ENCODE measurements around the gene PITX2.

- RRBS, result no CpG with 5 or more reads among the region's 4 CpGs
These were observed 1.9 kb downstream of the EGF start for GRCh38 chr4:109914370-109915103.

DNA sequence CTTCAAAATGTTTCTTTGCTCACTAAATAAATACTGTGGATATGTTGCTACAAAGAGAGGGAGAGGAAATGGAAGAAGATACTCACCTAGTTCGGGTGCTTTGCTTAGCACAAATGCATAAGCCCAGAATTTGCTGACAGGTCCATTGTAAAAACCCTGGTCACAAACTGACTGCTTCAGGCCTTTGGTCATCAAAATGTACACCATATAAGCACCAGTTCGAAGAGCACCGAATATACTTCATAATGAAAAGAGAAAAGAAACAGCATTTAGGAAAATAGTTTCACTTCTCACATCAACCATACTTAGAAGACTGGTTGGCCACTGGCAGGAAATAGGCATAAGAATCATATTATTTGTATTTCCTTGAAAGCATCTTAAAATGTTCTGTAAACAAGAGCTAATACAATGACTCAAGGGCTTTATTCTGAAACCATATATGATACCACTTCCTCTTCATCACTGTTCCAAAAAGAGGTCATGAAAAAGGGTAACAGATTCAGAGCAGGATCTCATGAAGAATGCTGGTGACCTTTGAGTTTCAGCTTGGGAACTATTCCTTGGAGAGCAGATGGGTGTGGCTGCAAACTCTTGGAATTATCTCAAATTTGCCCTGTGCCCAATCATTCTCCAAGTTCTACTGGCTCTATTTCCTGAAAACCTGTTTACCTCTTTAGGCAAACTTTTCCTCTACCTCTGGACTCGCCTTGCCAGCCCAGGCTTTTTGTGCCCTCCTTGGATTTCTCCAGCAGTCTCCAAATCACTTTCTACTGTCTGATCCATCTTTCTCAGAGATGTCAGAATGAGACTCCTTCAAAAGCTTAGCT, 138.7 kb downstream of the ELOVL6 start:
- RRBS, result no CpG with 5 or more reads among the region's 4 CpGs

- RRBS, result no CpG with 5 or more reads among the region's 18 CpGs
These were observed 15.5 kb downstream of the ELOVL6 start for GRCh38 chr4:110182607-110183637.

GRCh38 chr4:110618044-110618823, 4.6 kb downstream of the PITX2 start:
- RRBS, result 29% methylated on average over 1 of the region's 46 CpGs

- RRBS, result 12% methylated on average over 10 of the region's 57 CpGs
These were observed at the start of gene PITX2 for GRCh38 chr4:110622708-110623439. Gene PITX2 (minus strand): TSS chr4:110623077.

DNA sequence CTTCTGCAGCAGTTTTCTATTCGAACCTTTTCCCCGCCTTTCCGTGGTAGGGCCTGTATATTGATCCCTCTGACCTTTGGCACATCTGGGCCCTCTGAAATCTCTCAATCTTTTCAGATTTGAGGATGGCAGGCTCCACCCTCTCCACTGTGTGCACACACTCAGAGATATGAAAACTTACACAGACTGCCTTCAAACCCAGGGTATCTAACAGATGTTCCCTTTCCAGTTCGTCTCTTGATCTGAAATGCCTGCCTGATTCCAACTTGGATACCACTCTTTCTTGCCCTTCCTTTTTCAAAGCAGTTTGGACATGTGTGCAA, 19.0 kb upstream of the PITX2 start:
- RRBS, result no CpG with 5 or more reads among the region's 4 CpGs

GRCh38 chr4:112360970-112361959, 64.1 kb downstream of the ALPK1 start:
- RRBS, result no CpG with 5 or more reads among the region's 7 CpGs

- RRBS, result no CpG with 5 or more reads among the region's 2 CpGs
These were observed 47.8 kb downstream of the ZGRF1 start for GRCh38 chr4:112588837-112589361.

GRCh38 chr4:112645965-112646984, 9.3 kb downstream of the LARP7 start:
- RRBS, result 66% methylated on average over 3 of the region's 10 CpGs

GRCh38 chr4:112895687-112896490, 153.6 kb upstream of the ANK2 start:
- RRBS, result no CpG with 5 or more reads among the region's 4 CpGs

DNA sequence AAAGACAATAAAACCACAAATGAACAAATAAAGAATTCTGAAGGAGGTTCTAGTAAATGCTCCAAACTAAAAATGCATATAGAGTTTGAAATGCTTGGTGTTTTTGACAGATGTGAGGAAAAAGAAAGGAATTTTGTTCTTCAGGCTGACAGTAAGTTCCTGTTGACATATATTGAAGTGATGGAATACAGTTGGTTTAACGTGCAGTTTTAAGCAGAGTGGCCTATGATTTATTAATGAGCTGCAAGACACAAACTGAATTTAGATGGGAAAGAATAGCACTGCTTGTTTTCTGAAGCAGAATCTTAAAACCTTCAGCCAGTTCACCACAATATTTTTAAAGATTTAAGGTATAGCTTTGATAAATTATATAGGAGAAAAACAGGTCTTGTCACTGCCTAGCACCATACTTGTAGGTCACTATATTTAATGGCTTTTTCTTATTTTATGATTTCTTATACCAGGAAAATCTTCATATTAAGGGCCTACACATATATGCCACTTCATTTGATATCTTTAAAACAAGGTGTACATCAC, 245.0 kb downstream of the ANK2 start:
- RRBS, result no CpG with 5 or more reads among the region's 1 CpG

DNA sequence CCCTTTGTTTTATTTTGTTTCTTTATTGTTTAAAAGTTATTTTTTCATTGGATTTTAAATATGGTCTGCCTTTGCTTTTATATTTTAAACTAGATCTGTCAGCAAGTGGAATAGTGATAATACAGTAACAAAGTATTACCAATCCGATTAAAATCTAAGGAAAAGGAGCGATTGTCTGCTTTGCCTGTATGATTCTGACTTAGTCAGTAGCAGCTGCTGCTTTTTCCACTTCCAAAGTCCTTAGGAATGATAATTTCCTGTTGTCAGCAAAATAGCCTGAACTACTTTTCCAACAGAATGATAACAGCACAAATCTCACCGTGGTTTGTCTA, 289.9 kb downstream of the ANK2 start:
- RRBS, result no CpG with 5 or more reads among the region's 3 CpGs

GRCh38 chr4:113352864-113353716, 303.6 kb downstream of the ANK2 start:
- RRBS, result no CpG with 5 or more reads among the region's 6 CpGs

GRCh38 chr4:113394636-113395297, 345.3 kb downstream of the ANK2 start:
- RRBS, result no CpG with 5 or more reads among the region's 6 CpGs

GRCh38 chr4:113397061-113397451, 347.6 kb downstream of the ANK2 start:
- RRBS, result no CpG with 5 or more reads among the region's 5 CpGs

DNA sequence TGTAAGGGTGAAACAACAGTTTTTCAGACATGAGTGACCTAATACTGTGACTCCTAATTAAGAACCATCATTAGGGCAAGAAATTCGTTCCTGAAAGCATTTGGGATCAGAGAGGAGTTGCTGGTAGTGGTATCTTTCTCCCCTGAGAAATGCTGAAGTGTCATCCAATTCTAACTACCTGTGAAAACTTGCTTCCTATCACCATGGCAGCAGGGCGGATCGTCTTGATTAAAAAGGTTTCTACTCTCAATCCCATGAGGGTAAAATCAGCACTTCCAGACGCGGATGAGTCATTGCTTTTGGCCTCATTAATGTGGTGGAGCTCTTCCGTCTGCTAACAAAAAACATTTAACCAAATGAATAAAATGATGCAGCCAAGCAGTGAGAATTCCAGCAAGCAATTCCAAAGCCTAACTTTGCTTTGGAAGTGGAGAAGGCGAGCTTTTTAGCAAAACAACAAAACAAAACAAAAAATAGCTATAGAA, 325.7 kb downstream of the CAMK2D start:
- RRBS, result no CpG with 5 or more reads among the region's 7 CpGs

- RRBS, result no CpG with 5 or more reads among the region's 1 CpG
These were observed 279.6 kb downstream of the CAMK2D start for GRCh38 chr4:113481803-113482418.

DNA sequence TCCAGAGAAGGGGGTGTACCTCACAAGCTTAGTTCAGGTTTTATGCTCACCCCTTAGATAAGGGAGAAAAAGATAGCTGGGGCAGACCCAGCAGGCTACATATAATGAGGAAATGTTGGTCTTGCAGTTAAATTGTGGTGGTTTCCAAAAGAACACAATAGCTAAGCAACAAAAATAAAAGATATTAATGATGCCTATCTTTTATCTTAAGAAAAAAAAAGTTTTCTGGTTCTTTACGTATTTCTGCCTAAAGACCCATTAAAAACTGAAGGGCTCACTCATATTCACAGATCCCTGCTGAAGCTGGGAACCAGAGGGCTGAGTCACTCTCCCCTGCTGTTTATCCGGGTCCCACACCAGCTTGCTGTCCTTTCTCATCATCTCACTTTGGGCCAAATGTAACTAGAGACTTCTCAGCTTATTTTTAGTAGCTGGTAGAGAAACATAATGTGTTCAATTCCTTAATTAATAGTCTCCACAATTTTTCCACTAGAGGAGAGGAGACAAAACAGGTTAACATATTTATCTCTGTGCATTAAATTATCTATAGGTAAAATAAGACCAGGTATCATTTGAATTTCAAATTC, 176.8 kb downstream of the CAMK2D start:
- RRBS, result no CpG with 5 or more reads among the region's 2 CpGs